ENCODE measurements around a stretch of chr17.

GRCh38 chr17:81128784-81129566 is 36.3 kb upstream of the PVALEF start:
- PRO-cap, 3 experiments: no peak in any of the 3 experiments
- RAMPAGE, long total RNA, 4 experiments: no peak in any of the 4 experiments
- RRBS: 93% methylated on average over 5 of the region's 33 CpGs

DNA sequence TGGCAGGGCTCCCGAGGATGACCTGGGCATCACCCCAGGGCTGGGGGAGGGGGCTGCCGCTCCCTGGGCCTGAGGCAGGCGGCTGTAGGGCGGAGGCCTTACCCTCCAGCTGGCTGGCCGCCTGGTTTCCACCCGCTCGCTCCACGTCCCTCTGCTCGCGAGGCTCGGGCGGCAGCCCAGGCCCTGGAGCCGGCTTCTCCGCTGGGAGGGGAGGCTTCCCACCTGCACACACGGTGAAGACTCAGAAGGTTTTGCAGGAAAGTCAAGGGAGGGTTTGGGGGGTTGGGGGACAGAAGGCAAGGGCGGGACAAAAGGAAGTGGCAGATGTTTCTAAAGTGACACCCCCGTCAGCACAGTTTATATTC is 12.3 kb downstream of the NDUFAF8 start:
- PRO-cap, 3 experiments: no peak in any of the 3 experiments
- RAMPAGE, long total RNA, 4 experiments: no peak in any of the 4 experiments
- RRBS: no CpG with 5 or more reads among the region's 17 CpGs

- PRO-cap, 3 experiments: peak in 2 of 3 experiments; most common plus-strand start chr17:81323951 (in 2)
- RAMPAGE, long total RNA, 4 experiments: no peak in any of the 4 experiments
- RRBS: no CpG with 5 or more reads among the region's 30 CpGs
Observed at GRCh38 chr17:81323493-81324211, 28.5 kb upstream of the SLC38A10 start.

DNA sequence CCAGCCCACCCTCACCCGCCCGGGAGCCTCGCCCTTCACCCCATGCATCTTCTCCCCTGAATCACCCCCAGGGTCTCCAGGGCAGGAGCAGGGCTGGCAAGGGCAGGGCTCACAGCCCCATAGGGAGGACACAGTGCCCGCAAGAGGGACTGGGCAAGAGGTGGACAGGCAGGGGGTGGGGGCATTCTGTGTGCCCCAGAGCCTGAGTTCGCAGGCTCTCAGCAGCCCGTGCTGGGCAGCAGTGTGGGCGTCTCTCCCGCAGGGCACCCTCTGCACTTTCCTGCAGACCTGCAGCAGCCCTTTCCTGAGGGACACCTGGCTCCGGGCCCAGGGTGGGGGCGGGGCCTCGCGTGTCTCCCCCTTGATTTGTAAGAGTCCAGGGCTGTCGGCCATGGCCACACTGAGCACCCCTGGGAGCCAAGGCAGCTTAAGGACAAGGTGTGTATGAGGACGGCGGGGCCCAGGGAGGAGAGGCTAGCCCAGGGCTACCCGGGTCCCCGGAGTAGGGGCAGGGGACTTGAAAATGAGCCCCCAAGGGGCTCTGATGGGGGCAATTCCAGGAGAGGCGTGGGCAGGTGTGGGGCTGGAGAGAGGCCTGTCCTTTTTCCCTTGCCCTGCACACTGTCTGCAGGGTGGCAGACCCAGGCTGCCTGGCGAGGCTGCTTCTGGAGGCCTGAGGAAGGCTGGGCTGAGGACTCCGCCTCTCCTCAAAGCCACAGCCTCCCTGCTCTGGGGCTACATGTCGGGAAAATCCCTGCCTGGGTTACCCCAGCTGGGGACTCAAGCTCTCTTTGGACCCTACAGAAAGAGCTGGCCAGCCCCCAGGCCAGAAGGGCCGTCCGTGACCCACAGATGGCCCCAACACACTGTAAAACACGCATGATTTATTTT is 33.5 kb upstream of the SLC38A10 start:
- PRO-cap, 3 experiments: no peak in any of the 3 experiments
- RAMPAGE, long total RNA, 4 experiments: no peak in any of the 4 experiments
- RRBS: 73% methylated on average over 2 of the region's 24 CpGs

DNA sequence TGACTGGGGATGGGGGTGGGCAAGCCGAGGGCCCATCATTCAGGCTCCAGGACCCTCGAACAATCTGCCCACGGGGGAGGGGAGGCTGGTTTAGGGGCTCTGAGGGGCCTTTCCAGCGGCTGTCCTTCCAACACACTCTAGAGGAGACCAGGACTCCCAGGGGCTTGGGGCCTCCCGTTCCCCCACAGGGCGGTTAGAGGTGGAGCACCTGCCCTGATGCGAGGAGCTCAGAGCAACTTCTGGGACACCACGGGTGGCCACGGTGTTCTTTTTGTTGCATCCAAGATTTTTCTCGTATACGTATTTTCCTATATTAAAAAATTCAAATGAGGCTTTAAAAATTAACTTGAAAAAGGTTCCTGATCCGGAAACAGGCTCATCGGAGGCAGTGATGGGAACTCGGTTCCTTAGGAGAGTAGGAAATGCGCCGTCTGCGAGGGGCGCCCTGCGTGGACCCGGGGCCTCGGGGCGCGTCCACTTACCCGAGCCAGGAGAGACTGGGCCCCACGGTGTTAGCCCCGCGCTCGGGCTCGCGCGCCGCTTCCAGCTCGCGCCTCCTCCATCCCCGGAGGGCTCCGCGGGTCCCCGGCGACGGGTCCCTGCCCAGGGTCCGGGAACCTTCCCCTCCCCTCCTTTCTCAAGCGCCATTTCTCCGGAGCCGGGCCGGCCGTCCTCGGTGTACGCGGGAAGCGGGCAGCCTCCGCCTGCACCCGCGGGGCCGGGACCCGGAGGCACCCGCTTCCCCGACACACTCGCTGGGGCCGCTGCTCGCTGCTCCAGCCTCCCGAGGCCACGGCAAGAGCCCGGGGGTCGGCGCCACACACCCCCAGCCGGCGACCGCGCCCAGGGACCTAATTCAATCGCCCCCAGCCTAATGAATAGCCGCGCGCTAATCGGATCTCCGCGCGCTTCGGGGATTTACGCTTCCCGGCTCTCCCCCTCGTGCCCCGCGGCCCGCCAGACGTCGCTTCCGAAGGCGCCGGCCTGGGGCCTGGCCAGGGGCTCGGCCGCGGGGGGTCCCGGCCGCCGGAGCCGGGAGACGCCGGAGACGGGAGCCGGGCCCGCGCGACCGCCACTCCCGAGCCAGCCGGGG is 2.3 kb upstream of the BAHCC1 start:
- PRO-cap, 3 experiments: peak in 1 of 3 experiments; most common plus-strand start position 230 of the sequence (in 1); most common minus-strand start position 499 of the sequence (in 1)
- RAMPAGE, long total RNA, 4 experiments: no peak in any of the 4 experiments
- RRBS: 1% methylated on average over 62 of the region's 106 CpGs

- PRO-cap, 3 experiments: peak in 3 of 3 experiments; most common plus-strand start chr17:81398733 (in 2); most common minus-strand start chr17:81398557 (in 2)
- RAMPAGE, long total RNA, 4 experiments: no peak in any of the 4 experiments
- RRBS: 14% methylated on average over 8 of the region's 33 CpGs
Observed at GRCh38 chr17:81398432-81398836, 3.2 kb downstream of the BAHCC1 start.

GRCh38 chr17:81404485-81405053 is 9.3 kb downstream of the BAHCC1 start:
- PRO-cap, 3 experiments: peak in 2 of 3 experiments; most common plus-strand start chr17:81404769 (in 2)
- RAMPAGE, long total RNA, 4 experiments: no peak in any of the 4 experiments
- RRBS: no CpG with 5 or more reads among the region's 11 CpGs

DNA sequence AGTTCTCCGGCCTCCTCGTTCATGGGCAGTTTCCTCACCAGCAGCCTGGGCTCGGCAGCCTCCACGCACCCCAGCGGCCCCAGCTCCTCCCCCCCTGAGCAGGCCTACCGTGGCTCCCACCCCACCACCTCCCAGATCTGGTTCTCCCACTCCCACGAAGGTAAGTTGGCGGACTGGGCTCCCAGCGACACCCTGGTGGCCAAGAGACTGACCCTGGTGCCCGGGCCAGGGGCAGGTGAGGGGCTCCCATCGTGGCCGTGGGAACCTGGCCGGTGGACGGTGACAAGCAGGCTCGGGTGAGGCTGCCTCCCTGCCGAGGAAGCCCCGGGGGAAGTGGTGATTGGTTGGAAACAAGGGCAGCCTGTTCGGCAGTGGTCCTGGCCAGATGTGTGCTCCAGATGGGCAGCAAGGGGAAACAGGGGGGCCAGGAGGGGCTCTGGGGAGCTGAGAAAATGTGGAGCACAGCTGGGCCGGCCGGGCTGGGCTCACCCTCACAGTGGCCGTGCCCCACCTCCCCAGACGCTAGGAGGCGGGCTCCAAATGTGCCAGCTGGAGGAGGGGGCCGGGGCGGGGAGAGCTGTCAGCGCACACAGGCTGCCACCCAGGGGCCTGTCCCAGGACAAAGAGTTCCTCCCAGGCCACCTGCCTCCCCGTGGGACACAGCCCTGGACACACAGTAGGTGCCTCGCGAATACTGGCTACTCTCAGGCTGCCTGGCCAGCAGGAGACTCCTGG is 31.7 kb downstream of the BAHCC1 start:
- PRO-cap, 3 experiments: no peak in any of the 3 experiments
- RAMPAGE, long total RNA, 4 experiments: no peak in any of the 4 experiments
- RRBS: no CpG with 5 or more reads among the region's 29 CpGs

DNA sequence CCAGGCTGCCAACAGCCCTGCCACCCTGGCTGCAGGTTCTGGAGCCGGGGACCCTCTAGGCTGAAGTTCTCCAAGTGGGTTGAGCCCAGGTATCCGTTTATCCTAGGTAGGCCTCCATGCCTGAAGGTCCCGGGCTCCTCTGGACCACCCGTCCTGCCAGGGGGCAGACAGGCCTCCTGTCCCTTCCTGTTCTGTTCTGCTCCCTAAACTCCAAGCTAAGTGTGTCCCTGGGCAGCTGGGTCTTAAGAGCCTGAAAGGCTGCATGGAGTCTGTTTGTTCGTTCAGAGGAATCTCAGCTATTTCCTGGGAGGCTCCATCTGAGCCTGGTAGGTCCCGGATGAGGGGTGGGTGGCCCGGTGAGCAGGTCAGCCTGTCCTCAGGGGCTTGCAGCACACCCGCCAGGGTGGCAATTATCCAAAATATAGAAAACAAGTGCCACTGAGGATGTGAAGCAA is 12.6 kb downstream of the ACTG1 start:
- PRO-cap, 3 experiments: peak in 1 of 3 experiments; most common minus-strand start position 244 of the sequence (in 1)
- RAMPAGE, long total RNA, 4 experiments: no peak in any of the 4 experiments
- RRBS: 92% methylated on average over 2 of the region's 8 CpGs

DNA sequence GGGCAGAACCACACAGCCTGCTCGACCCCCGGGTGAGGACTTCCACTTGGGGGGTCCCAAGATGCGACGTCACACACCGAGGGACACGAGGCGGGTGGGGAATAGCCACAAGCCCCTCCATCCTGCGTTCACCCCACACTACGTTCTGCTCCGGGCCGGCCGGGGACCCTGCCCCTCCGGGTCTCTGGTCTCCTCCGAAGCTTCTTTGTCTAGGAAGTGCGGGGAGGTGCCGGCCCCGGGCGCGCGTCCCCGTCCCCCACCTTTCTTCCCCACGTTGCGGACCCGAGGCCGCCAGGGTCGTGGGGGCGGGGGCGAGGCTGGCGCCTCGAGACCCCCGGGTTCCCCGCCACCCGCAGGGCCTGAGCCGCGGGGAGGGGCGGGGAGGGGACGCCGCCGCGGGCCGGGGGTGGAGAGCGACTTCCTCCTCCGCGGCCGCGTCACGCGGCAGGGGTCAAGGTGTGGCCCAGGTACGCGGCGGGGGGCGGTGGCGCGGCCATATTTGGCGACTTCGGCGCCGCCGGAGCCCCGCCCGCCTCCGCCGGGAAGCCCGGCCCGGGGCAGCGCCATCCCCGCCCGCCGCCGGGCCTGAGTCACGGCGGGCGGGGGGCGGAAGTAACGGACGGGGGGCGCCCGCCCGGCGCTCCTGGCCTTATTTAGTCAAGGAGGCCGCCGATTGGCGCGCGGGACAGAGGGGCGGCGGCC is 1.8 kb upstream of the ACTG1 start:
- PRO-cap, 3 experiments: peak in 3 of 3 experiments; most common plus-strand start position 202 of the sequence (in 1); most common minus-strand start position 202 of the sequence (in 2)
- RAMPAGE, long total RNA, 4 experiments: no peak in any of the 4 experiments
- RRBS: 1% methylated on average over 47 of the region's 87 CpGs

DNA sequence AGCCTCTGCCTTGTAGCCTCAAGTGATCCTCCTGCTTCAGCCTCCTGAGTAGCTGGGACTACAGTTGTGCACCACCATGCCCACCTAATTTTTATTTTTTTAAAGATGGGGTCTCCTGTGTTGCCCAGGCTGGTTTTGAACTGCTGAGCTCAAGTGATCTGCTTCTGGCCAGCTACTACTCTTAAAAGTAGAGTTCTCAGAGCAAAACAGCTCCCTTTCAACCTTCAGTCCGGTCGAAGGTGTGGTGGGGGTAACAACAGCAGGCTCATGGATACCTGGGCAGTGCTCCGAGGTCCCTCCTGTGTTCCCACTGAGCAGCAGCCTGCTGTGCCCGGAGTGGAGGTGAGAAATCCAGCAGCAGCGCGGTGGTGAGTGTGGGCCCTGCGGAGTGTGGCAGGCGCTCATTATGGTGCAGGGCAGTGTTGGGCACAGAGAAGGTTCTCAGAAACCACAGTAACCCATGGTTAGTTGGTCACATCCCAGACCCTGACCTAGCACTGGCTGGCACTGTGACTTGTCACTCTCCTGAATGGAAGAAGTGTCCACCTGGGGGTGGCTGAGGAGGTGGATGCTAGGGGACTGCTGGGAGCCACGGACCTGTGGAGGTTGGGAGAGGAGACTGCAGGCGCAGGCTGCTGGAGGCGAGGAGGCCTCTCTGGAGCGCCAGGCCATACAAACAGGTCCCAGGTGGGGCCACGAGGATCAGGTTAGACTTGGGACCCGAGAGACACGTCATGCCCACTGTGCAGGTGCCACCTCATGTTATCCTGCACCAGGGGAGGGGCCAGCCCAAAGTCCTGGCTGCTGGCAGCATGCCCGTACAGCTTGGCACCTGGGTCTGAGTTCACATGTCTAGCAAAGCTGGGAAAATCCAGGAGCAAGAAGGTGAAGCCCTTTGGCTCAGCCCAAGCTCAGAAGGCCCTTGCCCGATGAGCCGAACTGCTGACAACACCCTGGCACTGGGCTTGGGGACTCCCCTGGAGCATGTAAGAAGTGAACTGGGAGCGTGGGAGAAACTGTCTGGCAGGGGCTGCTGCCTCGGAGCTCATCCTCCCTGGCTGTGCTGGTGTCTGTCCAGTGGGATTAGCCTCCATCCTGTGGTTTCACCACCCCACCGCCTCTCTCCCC is 5.2 kb upstream of the P4HB start:
- PRO-cap, 3 experiments: no peak in any of the 3 experiments
- RAMPAGE, long total RNA, 4 experiments: no peak in any of the 4 experiments
- RRBS: 34% methylated on average over 3 of the region's 21 CpGs

- PRO-cap, 3 experiments: peak in 1 of 3 experiments; most common minus-strand start chr17:81891009 (in 1)
- RAMPAGE, long total RNA, 4 experiments: no peak in any of the 4 experiments
- RRBS: no CpG with 5 or more reads among the region's 20 CpGs
Observed at GRCh38 chr17:81890925-81891091, 578 bp downstream of the ALYREF start.

- PRO-cap, 3 experiments: no peak in any of the 3 experiments
- RAMPAGE, long total RNA, 4 experiments: start-site peak on the minus strand in 1 of 4 experiments, at chr17:81919382-81919527 at its widest, 20 reads per replicate
- RRBS: no CpG with 5 or more reads among the region's 23 CpGs
Observed at GRCh38 chr17:81919321-81920367, 1.7 kb upstream of the SIRT7 start.

DNA sequence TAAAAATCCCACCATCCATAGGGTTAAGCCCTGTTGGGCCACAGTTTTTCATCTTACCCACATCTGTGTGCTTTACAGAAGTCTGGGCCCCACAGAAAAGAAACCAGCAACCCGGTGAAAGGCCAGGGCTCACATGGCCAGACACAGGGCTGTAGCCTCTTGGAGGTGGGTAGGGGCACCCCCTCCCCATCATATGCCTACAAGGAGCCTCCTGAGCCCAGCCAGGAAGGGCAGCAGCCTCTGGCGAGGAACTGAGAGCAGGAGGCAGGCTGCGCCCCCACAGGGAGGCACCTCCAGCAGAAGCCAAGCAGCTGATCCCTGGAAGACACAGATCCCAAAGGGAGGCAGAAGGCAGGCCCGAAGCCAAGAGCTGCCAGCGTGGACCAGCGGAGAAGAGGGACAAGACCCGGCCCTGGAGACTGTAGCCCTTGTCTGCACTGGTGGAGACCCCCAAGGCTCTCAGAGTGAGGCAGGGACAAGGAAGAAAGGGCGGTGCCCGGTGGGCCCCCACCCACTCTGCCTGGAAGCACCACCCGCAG is 2.5 kb upstream of the SIRT7 start:
- PRO-cap, 3 experiments: no peak in any of the 3 experiments
- RAMPAGE, long total RNA, 4 experiments: no peak in any of the 4 experiments
- RRBS: 80% methylated on average over 3 of the region's 10 CpGs

- PRO-cap, 3 experiments: no peak in any of the 3 experiments
- RAMPAGE, long total RNA, 4 experiments: no peak in any of the 4 experiments
- RRBS: no CpG with 5 or more reads among the region's 15 CpGs
Observed at GRCh38 chr17:81932222-81933393, 4.5 kb downstream of the PYCR1 start.

GRCh38 chr17:81966627-81967229 is 5.7 kb upstream of the NOTUM start:
- PRO-cap, 3 experiments: no peak in any of the 3 experiments
- RAMPAGE, long total RNA, 4 experiments: no peak in any of the 4 experiments
- RRBS: 43% methylated on average over 3 of the region's 33 CpGs

- PRO-cap, 3 experiments: peak in 3 of 3 experiments; most common plus-strand start chr17:81991851 (in 1); most common minus-strand start chr17:81992027 (in 2)
- RAMPAGE, long total RNA, 4 experiments: no peak in any of the 4 experiments
- RRBS: 23% methylated on average over 32 of the region's 53 CpGs
Observed at GRCh38 chr17:81991484-81992739, 14.5 kb downstream of the ASPSCR1 start.

DNA sequence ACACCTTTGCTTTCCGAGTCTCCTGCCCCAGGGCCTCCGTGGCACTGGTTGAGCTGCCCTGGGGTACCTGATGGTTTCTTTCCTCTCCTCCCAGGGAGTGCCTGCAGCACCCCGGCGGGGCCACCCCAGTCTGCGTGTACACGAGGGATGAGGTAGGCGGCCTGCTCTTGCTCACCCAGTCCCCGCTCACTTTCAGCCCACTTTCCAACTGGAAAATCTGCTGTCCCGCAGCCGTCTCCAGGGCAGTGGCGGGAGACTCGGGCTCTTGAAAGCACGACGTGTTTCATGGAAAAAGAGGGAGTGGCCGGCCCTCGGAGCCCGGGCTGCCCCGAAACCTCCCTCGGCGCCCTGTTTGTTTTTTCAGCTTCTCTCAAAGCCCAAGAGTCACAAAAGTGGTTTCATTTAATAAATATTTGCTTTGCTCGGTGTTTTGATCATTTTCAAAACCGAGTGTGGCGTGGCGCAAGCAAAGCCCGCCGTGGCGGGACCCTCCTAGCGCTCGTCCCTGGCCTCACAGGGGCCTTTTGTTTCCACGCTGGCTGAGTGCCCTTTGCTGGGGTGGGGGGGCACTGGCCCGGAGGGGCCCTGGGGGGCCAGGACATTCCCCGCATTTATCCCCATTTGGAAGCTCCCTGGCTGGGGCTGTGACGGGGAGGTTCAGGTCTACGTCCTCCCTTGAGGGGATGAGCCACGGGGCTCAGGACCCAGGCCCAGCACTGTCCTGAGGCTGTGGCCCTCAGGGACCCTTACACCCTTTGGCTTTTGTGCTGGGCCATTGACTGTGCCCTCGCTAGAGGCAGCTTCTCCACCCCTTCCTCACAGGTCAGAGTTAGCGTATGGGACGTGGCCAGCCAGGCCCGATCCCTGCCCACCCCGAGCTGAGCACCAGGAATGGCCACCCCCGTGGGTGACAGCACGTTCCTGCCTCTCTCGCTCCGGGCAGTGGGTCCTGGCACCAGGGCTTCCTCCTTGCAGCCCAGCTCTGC is 17.6 kb downstream of the ASPSCR1 start:
- PRO-cap, 3 experiments: no peak in any of the 3 experiments
- RAMPAGE, long total RNA, 4 experiments: no peak in any of the 4 experiments
- RRBS: no CpG with 5 or more reads among the region's 44 CpGs

- PRO-cap, 3 experiments: no peak in any of the 3 experiments
- RAMPAGE, long total RNA, 4 experiments: no peak in any of the 4 experiments
- RRBS: 74% methylated on average over 4 of the region's 16 CpGs
Observed at GRCh38 chr17:82006421-82006972, 16.2 kb downstream of the CENPX start.

DNA sequence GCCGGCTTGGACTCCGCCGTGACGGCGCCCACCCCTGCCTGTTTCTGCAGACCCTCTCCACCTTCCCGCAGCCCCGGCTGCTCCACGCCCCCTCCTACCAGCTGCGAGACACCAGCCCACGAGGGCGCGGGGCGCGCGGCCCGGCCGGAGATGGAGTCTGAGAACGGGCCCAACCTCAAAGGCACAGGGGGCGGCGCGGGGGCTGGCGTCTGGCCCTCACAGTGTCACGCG is 222 bp downstream of the CENPX start:
- PRO-cap, 3 experiments: no peak in any of the 3 experiments
- RAMPAGE, long total RNA, 4 experiments: no peak in any of the 4 experiments
- RRBS: 1% methylated on average over 16 of the region's 24 CpGs

All from adrenal gland (tissue), 7 donors.